Trachea (tissue), 1 donor: ENCODE results near the gene ADK.

DNA sequence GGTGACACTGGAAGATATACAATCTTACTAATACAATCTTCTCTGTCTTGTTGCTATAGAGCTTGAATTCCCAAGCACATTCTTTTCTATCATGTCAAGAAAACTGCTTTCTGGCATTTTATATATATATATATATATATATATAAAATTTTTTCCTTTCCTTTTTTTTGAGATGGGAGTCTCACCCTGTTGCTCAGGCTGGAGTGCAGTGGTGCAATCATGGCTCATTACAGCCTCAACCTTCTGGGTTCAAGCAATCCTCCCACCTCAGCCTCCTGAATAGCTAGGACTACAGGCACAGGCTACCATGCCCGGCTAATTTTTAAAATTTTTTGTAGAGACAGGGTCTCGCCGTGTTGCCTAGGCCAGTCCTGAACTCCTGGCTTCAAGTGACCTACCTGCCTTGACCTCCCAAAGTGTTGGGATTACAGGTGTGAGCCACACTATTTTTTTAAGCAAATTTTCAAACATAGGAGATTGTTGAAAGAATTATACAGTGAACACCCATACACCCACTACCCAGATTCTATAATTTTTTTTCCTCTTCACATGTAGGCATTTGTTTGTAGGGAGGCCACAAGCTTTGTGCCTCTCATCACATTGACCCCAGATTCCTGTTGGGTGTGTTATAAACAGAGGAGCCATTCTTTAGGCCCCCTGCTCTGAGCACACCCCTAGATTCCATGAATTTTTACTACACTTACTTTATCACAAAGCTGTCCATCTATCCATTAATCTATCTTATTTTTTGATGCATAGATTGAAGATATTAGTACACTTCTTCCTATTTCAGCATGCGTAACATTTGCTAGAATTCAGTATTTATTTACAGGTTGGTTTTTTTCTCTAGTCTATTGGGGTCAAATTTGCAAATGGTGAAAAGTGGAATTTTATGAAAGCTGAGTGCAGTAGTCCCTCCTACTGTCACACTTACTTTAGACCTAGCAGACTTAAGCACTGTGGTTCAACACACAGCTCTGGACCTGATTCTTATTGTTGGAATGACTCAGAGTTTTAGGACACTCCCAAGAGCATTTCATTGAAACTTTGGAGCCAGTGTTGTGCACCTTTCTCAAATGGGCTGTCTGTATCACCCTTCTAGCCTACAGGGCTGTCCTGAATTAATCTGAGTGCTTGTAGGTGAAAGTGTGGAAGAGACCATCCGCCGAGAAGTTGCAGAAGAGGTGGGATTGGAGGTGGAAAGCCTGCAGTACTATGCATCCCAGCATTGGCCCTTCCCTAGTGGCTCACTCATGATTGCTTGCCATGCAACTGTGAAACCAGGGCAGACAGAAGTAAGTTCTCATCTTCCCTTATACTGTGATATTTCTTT lies 15.7 kb downstream of the NUDT13 start:
- PRO-cap = no peak

- PRO-cap = no peak
Observed at GRCh38 chr10:73131201-73131771, 21.0 kb downstream of the NUDT13 start.

DNA sequence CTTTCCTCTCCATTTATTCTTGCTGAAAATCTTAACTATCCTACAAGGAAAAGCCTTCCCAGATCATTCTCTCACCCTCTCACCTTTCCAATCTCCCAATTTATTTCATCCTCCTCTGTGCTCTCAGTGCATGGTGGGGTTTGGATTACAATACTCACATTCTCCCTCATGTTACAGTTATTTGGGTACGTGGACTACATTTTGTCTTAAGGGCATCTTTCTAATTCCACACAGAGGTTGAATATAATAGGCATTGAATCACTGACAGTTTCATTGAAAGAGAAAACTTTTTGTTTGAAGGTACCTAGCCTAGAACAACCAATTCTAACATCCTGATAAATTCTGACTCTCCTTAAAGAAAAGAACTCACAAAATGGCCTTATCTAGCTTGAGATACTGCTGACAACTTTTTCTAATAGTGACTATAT lies 4.9 kb downstream of the USP54 start:
- PRO-cap = no peak

DNA sequence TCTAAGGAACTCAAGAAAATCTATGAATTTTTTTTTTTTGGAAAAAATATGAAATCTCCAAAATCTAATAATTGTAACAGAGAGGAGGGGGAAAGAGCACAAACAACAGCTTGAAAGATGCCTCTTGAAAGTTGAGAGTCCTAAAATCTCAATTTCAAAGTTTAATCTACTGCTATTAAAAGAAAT lies 274 bp downstream of the USP54 start:
- PRO-cap = unidirectional peak, plus-strand start at position 79 of the sequence

- PRO-cap = unidirectional peak, minus-strand start at chr10:73648545
Observed at GRCh38 chr10:73648131-73648875, 7.0 kb upstream of the MYOZ1 start.

- PRO-cap = no peak
Observed at GRCh38 chr10:73742568-73743053, 1.6 kb upstream of the SEC24C start.

DNA sequence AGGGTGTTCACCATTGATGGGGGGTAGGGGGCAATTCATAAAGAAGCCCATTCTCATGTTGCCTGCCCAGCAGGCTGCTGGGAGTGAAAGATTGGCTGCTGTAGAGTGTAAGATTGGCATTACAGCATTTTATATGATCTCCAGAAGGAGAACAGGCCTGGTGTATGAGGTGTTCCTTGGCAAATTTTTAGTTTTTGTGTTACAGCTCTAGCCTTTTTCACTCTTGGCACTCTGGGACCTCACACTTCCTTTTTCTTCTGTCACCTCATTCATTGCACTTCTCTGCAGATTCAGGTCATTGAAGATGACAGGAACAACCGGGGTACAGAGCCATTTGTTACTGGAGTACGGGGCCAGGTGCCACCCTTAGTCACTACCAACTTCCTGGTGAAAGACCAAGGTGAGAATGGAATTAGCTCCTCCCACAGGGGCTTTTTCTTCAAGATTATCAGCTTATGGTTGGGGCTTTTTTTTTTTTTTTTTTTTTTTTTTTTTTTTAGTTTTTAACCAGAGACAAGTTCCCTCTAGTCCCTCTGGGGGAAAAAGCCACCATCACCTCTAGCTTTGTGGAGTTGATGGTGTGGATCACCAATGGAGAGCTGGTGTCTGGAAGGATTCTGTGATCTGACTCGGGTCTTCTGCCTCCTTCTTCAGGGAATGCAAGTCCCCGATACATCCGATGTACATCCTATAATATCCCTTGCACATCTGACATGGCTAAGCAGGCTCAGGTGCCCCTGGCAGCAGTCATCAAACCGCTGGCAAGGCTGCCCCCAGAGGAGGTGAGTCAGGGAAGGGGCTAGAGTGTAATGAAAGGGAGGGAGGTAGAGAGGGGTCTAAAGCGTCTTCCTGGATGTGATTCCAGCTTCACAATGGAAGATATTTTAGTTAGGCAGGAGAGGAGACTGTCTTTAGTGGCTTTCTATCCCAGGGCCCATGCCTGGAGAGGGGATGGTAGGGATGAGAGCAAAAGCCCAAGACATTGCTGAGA lies 8.6 kb upstream of the FUT11 start:
- PRO-cap = no peak

DNA sequence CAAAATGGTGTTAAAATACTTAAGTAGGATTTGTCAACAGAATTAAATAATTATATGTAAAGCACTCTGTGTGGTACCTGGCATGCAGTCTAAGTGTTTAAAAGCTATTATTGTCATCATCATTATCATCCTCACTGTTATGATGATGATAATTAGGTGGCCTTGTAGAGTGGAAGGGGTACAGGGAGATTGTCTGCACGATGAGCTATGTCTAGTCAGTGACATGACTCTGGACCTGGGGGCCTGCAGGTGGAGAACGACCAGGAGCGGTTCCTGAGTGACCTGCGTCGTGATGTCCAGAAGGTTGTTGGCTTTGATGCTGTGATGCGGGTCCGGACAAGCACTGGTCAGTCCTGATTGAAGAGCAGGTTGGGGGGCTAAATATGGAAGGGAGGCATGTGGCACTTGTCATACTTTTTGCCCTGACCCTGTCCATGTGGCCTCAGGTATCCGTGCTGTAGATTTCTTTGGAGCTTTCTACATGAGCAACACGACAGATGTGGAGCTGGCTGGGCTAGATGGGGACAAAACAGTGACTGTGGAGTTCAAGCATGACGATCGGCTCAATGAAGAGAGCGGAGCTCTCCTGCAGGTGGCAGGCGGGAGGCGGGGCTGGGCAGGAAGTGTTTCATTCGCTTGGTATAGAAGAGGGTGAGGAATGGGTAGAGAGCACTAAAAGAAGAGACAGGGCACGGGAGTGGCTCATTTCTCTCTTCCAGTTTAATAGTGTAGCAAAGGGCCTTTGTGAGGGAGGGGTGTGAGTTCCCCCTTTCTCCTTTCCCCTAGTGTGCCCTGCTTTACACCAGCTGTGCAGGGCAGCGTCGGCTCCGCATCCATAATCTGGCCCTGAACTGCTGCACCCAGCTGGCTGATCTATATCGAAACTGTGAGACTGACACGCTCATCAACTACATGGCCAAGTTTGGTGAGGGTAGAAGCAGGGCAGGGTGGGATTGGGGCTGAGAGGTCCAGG lies 3.2 kb upstream of the FUT11 start:
- PRO-cap = no peak

DNA sequence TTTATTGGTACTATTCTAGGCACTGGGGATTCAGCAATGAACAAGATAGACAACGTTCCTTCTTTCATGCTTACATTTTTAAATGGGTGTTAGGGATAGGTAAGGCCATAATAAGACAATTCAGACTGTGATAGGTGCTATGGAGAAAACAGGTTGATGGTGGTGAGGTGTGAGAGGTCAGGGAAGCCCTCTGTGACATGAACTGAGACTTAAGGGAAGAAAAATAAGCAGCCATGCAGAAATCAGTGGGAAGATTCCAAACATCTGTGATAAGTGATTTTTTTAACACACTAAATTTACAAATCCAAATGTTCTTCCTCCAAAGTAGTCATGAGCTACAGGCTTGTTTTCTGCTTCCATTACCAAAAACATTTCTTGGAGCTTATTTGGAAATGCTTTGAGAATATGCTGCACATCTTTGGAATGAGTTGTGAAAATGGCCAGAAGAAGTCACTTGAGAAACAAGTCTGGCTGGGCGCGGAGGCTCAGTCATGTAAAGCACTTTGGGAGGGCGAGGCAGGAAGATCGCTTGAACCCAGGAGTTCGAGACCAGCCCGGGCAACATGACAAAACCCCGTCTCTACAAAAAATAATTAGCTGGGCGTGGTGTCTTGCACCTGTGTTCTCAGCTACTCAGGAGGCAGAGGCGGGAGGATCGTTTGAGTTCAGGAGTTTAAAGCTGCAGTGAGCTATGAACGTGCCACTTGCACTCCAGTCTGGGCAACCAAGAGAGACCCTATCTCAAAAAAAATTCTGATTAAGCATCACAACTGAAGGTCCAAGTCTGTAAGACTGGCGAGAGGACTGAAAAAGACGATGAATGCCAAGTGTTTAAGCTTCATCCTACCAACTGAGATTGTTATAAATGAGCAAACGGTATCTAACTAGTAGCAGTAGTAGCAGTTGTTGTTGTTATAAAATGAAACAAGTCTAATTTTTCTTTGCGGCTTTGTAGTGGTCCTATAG lies 922 bp upstream of the CHCHD1 start:
- PRO-cap = no peak

DNA sequence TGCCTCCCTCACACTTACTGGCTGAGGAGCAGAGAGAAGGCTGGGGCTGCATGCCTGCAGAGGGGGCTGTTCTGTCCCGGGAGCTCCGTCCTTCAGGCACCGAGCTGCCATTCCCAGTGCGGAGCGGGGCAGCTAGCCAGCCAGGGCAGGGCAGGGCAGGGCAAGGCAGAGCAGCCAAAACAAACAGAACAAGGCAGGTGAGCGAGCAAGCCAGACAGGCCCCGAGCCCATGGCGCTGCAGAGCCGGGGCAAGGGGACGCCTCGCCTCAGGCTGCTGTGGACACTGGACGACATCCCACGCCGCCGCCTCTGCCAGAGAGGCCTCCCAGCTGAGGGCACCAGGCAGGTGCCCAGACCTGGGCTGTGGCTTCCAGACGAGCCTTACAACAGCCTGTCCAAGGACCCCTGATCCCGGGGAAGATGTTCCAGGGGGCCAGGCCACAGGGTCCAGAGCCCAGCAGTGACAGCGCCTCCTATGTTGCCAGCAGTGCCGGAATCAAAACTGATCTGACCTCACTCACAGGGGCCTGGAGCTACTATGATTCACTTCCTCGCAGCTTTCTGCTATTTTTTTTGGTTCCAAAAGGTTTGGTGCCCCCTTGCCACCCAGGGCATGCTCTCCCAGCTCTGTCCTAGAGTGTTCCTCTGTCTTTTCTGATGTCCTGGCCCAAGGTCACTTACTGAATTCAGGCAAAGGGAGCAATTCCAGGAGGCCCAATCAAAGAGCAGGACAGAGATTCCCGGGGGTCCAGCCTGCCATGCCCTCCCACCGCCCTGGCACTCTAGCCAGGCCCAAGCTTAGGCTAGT lies 8.3 kb upstream of the NDST2 start:
- PRO-cap = no peak

GRCh38 chr10:73907816-73908332 lies 3.1 kb upstream of the PLAU start:
- PRO-cap = no peak

GRCh38 chr10:73910034-73910414 lies 908 bp upstream of the PLAU start:
- PRO-cap = no peak

DNA sequence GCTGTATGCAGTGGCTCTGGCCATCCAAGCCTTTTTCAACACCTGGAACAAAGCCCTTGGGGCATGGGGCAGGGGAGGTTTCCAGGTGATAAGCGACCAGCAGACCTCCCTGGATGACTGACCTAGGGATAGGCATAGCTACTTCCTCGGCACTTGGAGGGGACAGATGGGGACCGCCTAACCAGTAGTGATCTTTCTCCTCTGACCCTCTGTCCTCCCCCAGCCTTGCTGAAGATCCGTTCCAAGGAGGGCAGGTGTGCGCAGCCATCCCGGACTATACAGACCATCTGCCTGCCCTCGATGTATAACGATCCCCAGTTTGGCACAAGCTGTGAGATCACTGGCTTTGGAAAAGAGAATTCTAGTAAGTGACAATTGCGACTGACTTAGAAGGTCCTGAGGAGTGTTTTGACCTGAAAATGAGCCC lies 3.6 kb downstream of the PLAU start:
- PRO-cap = no peak

DNA sequence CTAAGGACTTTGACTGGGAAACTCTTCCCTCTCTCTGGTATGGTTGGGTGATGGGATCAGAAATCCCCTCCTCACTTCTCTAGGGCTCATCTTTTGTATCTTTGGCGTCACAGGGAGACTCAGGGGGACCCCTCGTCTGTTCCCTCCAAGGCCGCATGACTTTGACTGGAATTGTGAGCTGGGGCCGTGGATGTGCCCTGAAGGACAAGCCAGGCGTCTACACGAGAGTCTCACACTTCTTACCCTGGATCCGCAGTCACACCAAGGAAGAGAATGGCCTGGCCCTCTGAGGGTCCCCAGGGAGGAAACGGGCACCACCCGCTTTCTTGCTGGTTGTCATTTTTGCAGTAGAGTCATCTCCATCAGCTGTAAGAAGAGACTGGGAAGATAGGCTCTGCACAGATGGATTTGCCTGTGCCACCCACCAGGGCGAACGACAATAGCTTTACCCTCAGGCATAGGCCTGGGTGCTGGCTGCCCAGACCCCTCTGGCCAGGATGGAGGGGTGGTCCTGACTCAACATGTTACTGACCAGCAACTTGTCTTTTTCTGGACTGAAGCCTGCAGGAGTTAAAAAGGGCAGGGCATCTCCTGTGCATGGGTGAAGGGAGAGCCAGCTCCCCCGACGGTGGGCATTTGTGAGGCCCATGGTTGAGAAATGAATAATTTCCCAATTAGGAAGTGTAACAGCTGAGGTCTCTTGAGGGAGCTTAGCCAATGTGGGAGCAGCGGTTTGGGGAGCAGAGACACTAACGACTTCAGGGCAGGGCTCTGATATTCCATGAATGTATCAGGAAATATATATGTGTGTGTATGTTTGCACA lies 5.6 kb downstream of the PLAU start:
- PRO-cap = no peak

DNA sequence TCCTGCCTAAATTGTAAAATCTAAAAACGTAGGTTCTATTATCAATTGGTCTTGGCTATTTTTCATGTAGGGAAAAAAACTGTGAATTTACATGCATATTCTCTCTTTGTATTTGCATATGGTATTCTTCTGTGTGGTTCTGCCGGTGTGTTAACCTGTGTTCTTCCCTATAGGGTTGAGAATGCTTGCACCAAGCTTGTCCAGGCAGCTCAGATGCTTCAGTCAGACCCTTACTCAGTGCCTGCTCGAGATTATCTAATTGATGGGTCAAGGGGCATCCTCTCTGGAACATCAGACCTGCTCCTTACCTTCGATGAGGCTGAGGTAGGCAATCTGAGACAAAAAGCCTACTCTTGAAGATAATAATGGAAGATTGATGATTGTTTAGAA lies 72.6 kb downstream of the VCL start:
- PRO-cap = no peak

GRCh38 chr10:74083277-74083747 lies 67.3 kb downstream of the AP3M1 start:
- PRO-cap = no peak

DNA sequence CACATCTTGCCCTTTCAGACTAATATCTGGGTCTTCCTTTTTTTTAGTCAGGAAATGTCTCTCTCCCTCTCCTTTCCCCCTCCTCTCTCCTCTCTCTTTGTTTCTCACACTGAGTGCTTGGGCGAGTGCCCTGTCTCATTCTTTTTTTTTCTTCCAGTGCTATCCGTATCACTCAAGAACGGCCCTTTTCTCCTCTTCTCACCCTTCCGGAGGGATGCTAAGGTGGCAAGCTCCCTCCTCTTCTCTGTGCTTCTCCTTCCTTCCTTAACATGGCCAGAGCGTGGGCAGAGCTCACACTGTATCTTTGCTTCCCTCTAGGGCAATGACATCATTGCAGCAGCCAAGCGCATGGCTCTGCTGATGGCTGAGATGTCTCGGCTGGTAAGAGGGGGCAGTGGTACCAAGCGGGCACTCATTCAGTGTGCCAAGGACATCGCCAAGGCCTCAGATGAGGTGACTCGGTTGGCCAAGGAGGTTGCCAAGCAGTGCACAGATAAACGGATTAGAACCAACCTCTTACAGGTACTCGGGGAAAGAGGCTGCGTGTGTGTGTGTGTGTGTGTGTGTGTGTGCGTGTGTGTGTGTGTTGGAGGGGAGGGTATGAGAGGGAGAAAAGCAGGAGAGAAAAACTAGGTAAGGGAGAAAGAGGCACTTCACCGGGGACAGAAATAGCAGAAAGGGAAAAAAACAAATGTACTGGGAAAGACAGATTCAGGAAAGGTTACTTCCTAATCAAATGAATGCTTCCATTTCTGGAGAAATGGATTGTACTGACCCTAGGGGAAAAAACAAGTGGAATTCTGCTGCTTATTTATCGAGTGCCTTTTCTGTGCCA lies 36.5 kb downstream of the AP3M1 start:
- PRO-cap = no peak

- PRO-cap = bidirectional peak, plus-strand start at chr10:74151224, minus-strand start at chr10:74151038
Observed at GRCh38 chr10:74151128-74152352, at the start of gene ADK. TSS of gene ADK (plus strand) at chr10:74151221.

GRCh38 chr10:74153154-74153555 lies 2.1 kb downstream of the ADK start:
- PRO-cap = no peak

DNA sequence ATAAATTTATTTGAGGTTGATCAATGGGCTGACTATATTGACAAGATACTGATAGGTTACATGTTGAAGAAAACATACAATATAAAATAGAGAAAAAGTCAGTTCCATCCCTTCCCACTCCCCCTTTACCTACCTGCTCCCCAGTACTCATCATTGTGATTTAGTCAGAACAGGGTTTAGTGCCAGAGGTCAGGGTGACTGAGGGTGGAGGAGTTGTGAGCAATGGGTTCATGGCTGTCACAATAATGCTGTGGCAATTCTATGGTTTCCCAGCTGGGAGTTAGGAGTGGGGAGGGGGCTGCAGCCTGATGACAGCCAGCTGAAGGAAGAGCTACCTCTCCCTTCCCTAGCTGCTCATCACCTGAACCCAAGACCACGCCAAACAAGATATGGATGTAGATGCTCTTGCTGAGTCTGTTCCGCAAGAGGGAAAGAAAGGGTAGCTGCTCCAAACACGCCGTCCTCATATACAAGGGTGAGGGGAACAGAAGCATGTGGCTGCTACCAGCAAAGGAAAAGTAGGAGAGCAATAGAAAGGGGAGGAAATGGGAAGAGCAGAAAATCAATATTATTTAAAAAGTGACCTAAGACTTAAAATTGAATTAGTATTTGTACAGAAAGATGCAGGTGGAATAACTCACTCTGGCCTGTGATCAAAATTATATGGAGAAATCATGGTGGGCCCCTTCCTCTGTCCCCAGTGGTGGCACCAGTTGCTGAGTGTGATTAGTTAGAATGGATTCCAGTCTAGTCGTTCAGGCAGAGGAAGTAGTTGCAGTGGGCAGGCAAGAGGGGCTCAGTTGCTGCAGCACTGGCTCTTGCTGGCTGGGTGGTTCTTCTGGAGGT lies 271.8 kb downstream of the ADK start:
- PRO-cap = no peak